Airway epithelial cell (primary cell): ENCODE measurements around the genes AHNAK, MTA2, BSCL2 and TMEM223.

DNA sequence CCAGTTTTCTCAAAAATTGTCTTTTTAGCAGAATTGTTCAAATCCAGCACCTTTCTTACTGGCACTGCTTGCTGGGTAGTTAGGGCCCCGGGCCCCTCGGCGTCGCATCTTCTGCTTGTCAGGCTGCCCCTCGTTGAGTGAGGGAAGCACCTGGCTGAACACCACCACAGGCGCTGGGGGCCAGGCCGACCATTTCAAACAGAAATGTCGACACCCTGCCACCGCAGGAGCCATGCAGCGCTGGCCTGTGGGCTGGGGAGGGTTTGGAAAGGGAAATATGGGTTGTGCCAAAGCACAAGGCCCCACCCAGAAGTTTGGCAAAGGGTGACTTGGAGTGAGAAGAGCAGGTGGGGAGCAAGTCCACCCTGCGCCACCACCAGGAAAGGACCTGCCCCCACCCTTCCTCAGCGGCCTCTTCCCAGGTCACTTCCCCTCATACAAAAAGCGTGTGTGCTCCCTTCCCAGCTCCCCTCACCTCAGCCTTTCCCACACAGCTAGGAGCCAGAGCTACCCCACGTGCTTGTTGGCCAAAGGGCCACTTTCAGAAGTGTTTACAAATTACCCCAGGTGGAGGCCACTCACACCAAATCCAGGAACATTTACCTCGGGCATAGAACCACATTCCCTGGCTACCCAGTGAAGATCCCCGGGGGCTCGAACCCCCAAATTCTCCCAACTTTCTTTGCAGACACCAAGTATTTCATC, 20.8 kb upstream of the SCGB1A1 start:
- RAMPAGE, long total RNA, result no peak

DNA sequence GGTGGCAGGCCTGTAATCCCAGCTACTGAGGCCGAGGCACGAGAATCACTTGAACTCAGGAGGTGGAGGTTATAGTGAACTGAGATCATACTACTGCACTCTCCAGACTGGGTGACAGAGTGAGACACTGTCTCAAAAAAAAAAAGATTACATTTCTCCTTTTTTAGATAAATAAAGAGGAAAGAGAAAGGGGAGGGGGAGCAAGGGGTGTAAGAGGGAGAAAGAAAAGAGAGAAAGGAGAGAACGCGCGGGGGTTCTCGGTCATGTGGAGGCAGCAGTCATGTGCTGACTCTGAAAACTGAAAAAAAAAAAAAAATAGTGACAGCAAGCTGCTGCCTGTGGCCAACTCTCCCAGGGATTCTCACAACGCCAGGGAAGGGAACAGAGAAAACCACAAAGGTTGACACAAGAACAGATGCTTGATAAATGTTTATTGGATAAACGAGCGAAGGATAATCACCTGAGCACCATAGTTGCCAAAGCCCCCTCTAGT, 14.3 kb downstream of the SCGB1A1 start:
- RAMPAGE, long total RNA, result no peak

DNA sequence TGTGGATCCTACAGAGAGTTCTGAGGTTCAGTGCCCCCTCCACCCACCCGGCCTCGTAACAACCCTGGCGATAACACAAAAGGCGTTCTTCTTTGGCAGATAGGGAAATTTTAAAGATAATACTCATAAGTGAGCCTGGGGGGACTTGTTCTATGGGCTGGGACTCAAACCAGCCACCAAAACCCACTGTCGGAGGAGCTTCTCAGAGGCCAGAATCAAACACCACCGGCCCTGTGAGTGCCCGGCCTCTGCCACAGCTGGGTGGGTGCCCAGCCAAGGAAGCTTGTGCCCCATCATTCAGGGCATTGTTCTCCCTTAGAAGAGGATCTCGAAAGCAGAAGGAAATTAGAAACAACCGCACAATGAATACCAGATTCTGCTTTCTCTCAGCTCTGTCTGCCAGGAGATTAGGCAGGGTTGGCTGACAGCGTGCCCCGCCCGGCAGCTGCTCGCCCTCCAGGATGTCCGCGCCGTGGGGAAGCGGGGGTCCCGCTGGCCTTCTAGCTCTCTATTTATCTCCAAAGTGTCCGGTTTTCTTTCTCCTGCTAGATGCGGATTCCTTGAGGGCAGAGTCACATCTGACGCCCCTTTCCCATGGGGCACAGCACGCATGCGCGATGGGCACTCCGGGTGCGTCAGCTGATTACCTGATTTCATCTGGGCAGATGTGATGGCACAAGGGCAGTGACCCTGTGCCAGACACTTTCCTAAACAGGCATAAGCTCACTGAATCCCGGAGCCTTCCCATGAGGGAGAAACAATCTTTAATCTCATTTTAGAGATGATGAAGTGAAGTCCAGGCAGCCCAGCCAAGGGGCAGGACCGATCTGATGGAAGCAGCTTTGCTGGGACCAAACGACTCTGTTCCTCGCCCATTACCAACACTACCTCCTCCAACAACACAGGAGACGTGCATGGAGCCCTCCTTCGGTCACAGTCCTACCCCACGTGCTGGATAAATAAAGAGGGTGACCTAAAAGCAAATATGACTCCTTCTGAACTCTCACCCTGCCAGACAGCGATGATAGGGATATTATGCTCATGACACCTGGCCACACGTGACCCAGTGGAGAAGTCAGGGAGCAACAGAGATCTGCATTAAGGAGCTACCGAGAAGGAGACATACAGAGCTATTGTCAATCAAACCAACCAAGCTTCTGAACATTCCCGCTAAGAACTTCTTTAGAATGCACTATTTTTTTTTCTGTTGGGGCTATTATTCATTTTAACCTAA, 25.7 kb downstream of the SCGB1A1 start:
- RAMPAGE, long total RNA, result no peak

DNA sequence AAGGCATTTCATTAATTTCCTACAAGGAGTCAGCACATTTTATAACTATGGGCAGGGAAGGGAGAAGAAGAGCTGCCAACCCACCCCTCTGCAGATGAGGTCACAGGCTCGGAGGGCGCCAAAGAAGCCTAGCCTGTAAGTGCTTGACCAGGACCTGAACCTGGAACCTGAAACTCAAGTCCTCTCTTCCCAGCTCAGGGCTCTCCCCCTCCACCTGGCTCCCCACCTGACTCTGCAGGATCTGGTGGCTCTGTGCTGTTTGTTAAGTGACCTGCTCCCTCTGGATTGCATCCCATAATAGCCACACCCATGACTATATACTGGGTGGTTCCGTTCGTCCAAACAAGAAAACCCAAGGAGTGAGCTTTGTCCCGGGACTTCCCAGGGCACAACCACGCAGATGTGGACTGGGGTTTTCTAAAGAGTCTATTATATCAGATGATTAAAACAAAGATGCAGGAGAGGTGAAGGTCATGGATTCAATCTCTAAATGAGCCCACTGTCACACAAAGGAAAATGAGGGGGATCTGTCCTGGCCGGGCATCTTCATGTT, 27.4 kb downstream of the SCGB1A1 start:
- RAMPAGE, long total RNA, result no peak

DNA sequence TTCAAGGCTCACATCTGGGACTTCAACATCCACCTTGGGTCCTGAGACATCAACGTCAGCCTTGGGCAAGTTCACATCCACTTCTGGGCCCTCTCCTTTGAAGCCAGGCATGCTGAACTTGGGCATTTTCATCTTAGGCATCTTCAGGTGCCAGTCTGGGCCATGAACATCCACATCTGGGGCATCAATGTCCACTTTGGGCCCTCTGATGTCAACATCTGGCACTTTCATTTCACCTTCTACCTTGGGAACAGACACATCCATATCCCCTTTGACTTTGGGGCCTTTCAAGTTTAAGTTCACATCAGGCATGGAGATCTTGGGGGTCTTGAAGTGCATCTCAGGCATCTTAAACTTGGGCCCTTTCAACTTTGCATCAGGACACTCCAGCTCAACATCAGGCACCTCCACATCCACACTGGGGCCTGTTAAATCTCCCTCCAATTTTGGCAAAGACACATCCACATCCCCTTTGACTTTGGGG, 19.0 kb downstream of the AHNAK start:
- RAMPAGE, long total RNA, result no peak

GRCh38 chr11:62546639-62547004, at the start of gene AHNAK:
Gene AHNAK, minus strand, starts transcription at chr11:62546806.
- RAMPAGE, long total RNA, result start-site peak on the minus strand at chr11:62546742-62546807, 5,575 and 8,253 reads in 2 replicates

DNA sequence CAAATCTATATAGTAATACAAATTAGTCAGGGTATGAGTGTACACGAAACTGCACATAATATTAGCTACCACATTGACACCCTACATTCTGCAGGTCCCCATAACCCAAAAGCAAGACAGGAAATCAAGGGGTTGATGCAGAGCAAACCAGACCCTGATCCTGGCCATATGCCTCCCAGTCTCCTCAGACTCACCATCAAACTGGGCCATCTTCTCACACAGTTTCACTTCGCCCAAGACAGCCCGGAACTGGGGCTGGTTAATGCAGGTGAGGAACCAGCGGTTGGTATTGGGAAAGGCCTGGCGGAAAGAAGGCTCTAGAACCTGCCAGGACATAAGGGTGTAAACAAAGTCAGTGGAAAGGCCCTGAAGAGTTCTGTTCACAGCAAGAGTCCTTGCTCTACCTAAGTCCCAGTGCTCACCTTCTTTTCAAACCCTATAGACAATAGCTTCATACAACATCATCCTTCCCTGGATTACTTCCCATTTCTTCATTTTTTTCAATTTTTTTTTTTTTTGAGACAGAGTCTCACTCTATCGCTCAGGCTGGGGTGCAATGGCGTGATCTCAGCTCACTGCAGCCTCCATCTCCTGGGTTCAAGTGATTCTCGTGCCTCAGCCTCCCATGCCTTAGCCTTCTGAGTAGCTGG, 6.4 kb downstream of the EEF1G start:
- RAMPAGE, long total RNA, result no peak

GRCh38 chr11:62601387-62602193, at the start of gene MTA2:
Gene MTA2, minus strand, starts transcription at chr11:62601865.
- RAMPAGE, long total RNA, result no peak

- RAMPAGE, long total RNA, result no peak
These were observed 5.1 kb downstream of the EML3 start for GRCh38 chr11:62607456-62607915.

DNA sequence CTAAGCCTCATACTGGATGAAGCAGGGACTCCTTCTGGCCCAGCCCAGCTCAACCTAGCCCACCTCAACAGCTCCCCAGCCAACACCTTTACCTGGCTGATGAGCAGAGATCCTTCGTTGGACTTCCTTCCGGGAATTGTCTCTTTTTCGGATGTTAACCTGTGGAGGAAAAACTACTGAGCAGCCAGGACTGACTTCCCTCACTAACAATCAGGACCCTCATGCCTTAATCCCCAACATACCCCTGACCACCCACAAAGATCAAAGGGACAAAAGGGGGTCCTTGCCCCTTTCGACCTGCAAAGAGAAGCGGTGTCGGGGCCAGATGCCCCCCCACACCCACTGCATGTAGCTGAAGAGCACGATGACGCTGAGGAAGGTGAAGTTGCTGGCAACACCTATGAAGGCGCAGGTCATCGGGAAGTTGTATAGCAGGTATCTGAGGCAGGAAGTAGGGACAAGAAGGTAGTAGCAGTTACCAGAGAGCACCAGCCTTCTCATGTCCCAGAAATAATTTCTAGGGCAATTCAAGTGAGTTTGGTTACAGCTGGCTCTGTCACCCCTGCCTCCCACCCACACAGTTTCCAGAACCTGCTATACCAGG, 1.8 kb upstream of the LRRN4CL start:
- RAMPAGE, long total RNA, result no peak

DNA sequence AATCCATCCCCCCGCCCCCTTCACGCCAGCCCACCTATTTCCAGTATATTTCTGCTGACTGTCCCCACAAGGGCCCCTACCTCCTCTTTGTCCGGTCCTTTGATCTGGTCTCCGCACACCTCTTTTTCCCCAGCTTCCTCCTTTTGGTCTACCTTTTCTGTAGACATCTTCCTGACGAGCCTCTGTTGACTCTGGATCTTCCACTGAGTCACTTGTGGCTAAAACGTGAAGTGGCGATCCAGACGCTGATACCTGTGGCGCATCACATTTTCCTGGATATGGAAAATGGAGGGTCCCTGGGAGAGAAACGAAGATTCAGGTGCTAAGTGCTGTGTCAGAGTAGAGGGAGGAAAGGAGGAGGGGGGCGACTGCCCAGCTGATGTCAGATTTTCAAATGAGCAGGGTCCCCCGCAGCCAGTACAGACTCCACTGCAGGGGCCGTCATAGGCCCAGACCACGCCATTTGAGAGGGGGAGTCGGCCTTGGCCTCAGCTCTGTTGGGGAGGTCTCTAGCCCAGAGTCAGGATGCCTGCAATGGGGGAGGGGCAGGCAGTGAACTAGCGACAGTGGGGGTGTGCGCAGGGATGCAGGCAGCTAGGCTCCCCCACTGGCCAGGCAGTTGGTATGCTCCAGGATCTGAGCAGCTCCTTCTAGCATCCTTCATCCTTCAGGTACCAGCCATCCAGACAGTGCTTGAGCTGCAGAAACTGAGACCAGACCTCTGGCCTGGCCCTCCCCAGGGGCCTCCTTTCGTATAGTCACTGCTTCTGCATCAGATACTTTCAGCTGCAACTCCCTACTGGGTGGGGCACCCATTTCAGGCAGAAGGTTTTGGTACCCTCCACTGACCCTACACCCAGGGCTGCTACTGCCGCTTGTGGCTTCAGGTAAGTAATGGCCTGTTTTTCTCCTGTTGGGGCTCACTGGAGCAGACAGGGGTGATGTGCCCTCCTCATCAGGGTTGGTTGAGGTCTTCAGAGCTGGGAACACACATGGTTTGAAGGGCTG, at the start of gene BSCL2:
TSS of gene BSCL2 (minus strand) at position 396 of the 1,008 bp plus-strand sequence.
- RAMPAGE, long total RNA, result no peak

GRCh38 chr11:62757928-62758321, 3.5 kb upstream of the POLR2G start:
- RAMPAGE, long total RNA, result no peak

DNA sequence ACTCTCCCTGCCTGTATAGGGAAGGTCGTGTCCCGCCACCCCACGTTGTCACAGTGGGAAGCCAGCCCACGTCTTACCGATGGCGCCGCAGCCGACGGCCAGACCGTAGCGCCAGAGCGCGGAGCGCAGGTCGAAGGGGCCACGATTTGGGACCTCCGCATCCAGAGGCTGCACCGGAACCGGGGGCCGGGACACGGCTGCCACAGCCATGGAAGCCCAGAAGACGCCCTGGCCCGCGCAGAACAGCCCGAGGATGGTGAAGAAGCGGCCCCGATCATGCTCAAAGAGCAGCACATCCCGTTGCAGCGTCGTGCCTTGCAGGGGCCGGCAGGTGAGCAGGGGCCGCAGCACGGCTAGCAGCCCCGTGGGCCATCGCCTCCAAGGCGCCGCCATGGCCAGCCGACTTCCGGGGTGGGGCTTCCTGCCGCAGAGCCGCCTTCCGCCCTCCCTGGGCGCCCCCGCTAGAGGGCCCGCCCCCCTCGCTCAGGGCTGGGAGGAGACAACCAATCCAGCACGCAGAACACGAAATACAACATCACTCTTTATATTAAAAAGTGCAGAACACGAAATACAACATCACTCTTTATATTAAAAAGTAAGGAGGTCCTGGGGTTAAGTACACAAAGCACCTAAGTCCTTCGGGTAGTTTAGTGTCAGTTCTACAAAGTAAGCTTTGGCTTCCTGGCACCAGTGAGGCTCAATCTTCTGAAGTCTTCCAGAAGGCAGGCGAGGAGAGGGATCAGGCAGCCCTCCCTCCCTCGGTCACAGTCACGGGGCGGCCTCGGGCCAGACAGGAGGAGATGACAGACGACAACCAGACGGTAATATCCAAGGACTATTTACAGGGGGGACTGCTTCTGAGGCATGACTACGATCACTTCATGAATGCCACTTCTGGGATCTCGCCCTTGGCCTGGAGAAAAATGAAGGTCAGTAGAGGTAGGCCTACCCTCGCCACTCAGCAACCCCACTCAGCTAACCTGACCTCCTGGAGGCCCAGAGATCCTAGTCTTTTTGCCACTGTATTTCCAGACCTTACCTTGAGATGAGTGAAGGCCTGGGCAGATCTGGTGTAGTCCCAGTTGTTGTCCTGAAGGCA, at the start of gene TMEM223:
TSS of gene TMEM223 (minus strand) at position 405 of the 1,099 bp plus-strand sequence.
- RAMPAGE, long total RNA, result start-site peak on the minus strand centred at position 398 of the sequence, 14 bp wide, 429 and 224 reads in 2 replicates

GRCh38 chr11:62795557-62796848, 4.2 kb upstream of the TMEM223 start:
- RAMPAGE, long total RNA, result no peak

GRCh38 chr11:62799363-62799947, 5.8 kb downstream of the NXF1 start:
- RAMPAGE, long total RNA, result no peak

GRCh38 chr11:62905911-62906475, 15.2 kb downstream of the CHRM1 start:
- RAMPAGE, long total RNA, result no peak

GRCh38 chr11:63246687-63247542, 3.5 kb upstream of the SLC22A25 start:
- RAMPAGE, long total RNA, result no peak

GRCh38 chr11:63306048-63306542, 16.4 kb downstream of the SLC22A10 start:
- RAMPAGE, long total RNA, result no peak

DNA sequence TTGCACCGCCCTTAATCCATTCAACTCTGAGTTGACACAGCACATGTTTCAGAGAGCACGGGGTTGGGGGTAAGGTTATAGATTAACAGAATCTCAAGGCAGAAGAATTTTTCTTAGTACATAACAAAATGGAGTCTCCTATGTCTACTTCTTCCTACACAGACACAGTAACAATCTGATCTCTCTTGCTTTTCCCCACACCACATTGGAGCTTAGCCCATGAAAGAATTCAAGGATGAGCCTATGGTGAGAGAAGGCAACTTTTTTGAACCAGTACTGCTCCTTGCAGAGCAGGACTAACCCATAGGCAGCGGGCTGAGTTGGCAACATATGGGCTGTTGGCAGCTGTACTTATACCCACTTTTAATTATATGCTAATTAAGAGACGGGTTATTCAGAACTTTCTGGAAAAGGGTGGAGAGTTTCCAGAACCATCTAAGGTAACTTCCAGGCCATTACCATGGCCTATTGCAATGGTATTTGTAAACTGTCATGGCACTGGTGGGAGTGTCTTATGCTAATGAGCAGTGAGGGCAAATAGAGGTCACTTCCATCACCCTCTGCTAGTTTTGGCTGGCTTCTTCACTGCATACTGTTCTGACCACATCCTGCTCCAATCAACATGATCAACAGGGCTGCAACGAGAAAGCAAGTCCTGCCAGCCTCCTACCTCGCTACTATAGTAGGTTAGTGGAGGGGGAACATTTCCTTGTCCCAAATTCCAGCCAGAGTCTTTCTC, 5.4 kb upstream of the PLAAT4 start:
- RAMPAGE, long total RNA, result no peak

- RAMPAGE, long total RNA, result no peak
These were observed 40.8 kb downstream of the ZFTA start for GRCh38 chr11:63727585-63728326.